Left lung (tissue), 1 donor: Measurements from ENCODE around the gene ZNF510.

DNA sequence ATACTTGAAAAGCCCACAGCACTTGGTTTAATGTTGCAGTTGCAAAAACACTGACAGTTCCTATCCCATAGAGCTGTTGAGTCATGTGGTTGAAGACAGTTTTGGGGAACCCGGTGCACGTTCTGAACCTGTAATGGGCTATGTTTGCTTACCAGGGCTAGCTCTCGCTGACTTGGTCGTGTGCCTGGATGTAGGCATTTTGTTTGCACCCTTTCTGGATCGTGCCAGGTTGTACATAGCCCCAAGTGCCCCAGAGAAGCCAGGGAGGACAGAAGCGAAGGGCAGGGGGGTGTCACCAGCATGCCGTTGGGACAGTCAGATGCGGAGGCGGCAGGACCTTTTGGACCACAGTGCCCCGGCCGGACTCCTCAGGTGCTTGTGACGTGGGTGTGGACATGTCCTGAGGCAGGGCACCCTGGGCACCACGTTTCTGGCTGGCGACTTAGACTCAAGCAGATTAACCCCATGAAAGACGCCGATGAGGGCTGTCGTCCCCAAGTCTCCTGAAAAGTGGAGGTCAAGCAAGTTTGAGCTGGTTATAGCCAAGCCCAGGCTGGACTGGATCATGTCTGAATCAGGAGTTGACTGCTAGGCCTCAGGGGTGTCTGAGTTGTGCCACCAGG, 41.9 kb downstream of the HABP4 start:
- PRO-cap, result no peak

DNA sequence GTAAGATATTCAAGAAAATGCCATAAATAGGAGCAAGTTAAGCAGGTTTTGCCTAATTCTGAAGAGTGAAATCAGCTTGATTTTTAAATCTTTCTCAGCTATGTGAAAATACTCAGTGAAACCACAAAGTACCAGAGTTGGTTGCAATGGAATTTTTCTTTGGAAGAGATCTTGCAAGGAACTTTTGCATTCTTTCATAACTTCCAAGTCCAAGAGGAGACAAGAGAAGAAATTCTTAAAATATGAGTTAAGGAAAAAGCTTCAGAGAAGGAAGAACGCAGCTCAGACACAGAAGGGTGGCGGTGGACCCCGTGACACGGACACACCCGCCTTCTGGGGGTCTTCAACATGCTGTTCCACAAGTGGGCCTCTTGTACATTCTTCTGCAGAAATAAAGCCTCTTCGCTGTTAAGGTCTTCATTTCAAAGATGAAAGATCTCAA, 64.5 kb downstream of the HABP4 start:
- PRO-cap, result unidirectional peak, plus-strand start at position 250 of the sequence; unidirectional peak, plus-strand start at position 264 of the sequence

GRCh38 chr9:96566485-96567665, 52.8 kb downstream of the CDC14B start:
- PRO-cap, result bidirectional peak, plus-strand start at chr9:96566991, minus-strand start at chr9:96566831

DNA sequence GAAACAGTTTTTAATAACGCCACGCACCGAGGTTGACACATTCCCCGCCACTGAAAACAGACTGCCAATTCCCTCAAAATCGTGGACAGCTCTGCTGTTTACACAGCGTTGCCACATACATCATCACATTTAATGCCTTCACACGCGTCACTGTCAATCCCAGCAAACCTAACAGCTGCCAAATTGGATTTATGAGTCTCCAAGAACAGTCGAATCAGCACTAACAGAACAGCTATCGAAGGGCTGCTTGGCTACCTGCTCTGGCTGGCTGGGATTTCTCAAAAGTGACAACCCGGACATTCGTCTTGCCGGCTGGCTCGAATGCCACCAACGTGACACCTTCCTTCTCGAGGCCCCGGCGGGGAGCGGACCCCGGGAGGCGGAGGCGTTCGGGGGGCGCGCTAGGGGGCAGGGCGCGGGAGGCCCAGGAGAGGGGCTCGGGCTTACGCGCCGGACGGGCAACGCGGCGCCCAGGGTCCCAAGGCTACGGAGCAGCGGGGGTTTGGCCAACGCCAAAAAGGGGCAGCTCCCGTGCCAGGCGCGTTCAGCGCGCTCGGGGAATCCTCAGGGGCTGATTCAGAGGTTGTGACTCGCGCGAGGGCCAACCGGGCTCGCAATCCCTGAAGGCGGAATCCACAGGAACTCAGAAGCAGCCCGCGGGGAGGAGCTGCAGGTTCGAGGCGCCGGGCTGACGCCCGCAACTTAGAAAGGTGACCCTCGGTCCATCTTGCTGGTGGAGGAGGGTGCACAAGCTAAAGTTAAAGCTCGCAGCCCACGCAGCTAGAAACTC, 1.2 kb downstream of the CDC14B start:
- PRO-cap, result bidirectional peak, plus-strand start at position 646 of the sequence, minus-strand start at position 570 of the sequence

DNA sequence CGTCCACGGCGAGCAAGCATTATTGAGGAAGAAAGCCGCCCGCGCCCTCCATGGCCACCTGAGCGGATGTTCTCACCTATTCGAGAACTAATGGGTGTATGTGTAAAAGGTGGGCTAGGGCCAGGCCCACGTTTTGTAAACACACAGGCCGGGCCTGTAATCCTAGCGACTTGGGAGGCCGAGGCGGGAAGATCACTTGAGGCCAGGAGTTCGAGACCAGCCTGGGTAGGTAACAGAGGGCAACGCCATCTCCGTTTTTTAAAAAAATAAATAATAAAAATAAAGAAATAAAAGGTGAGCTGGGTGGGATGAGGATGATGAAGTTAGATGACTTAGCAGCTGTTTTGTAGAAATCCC, 362 bp upstream of the PRXL2C start:
- PRO-cap, result no peak

GRCh38 chr9:96777149-96778526, at the start of gene ZNF510:
TSS of gene ZNF510 (minus strand) at chr9:96778087.
- PRO-cap, result bidirectional peak, plus-strand start at chr9:96778172, minus-strand start at chr9:96778066

DNA sequence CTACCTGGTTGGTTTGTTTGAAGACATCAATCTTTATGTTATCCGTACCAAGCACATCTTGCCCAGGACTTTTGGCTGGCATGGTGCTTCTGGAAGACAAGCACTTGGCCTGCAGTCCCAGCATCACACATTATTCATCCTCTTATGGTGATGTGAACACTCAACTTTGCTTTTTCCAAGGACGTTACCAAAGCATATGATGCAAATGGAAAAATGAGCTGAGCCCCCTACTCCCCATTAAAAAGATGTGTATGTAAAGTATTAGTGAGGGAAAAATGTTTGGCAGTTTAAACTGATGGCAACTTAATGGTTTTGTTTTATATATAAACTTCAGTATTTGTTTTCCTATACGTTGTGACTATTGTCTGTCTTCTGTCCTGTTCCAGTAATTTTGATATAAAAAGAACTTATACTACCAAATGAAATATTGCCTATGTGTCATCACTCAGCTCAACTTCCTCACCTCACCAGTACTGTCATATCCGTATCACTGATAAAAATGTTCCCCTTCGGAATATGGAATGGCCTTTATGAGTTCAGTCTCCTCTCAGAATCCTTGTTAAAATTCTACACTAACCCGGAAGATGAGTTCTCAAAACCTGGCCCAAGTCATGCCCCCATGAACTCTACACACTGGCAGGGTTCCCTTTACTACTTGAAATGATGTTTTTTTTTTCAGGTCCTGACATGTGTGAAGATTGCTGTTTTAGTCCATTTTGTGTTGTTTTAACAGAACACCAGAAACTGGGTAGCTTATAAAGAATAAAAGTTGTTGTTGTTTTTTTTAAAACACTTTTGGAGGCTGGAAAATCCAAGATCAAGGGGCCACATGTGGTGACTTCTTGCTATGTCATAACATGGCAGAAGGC, 34.0 kb upstream of the ZNF510 start:
- PRO-cap, result no peak

GRCh38 chr9:96816882-96817520, 37.3 kb downstream of the ZNF782 start:
- PRO-cap, result no peak

GRCh38 chr9:96895652-96896611, 32.7 kb upstream of the NUTM2G start:
- PRO-cap, result no peak

- PRO-cap, result no peak
Measured at GRCh38 chr9:97570857-97571499, 62.2 kb downstream of the TSTD2 start.

DNA sequence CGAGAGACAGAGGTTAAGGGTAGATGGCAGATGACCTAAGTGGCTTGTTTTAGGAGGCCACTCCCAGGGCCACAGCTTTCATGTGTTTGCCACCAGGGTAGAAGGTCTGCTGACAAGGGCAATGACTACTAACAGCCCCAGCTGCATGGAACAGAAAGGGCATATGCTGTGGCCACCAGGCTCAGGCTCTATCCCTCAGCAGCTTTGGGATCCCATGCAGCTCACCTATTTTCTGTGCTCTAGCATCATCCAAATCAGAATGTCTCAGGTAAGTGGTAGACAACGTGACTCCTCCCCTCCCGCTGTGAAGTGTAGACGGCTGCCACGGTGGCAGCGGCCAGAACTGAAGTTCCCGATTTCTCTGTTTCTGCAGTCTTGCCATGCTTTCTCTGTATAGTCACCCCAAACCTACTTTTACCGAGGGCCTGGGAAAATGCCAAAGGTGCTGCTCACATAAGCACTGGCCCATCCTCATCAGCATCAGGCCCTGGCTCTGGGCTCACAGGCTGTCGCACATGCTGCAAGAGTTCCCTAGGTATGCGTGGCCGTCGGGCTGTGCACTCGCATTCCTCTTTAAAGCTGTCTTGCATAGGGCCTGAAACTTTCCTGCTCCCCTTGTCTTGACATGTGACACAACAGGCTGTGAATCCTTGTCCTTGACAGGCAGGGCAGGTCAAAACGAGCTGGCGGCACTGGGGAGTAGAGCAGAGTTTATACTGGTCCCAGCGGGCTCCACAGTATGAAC, 31.0 kb downstream of the TSTD2 start:
- PRO-cap, result no peak

- PRO-cap, result no peak
Measured at GRCh38 chr9:97714429-97714638, 17.2 kb upstream of the XPA start.

DNA sequence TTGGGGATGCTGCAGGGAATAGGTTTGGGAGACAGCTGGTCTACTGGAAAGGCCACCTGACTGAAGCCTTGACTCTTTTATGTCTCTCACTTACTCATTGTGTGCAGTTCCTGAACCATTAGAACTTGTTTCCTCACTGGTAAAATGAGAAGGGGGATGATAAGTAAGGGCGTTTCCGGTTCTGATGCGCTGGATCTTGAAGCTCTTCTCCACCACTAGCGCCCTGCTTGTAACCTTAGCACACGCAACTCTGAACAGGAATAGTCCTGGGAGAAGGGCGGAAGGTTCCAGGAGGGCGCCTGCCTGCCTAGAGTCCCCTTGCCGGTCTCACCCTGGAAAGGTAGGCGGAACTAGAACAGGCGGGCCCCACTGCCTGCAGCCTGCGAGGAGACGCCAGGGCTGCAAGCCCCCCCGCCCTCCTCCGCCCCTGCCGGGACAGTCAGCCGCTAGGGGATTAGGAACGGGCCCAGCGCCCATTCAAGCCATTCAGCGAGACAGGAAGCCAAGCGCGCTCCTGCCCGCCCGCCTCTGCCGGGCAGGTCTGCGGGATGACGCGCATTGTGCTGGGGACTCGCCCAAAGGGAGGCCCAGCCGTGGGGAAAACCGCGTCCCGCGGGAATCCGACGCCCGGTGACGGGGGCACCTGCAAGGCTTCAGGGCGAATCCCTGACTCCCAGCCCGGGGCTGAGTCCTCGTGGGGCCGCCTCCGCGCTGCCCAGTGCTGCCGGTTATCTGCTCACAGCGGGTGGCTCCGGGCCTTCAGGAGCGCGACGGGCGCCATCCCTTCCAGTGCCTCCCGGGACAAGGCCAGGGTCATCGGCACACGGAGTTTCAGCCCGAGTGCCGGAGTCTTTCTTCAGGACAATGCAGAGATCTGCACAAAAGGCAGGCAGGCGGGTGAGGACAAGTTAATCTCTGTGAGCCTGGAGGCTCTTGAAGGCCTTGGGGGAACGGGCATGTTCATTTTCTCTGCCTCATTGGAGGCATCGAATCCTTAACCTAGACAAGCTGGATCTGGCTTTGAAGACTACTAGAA, 44.1 kb upstream of the XPA start:
- PRO-cap, result unidirectional peak, plus-strand start at position 485 of the sequence

- PRO-cap, result unidirectional peak, minus-strand start at chr9:97907710
Measured at GRCh38 chr9:97907613-97907980, 14.7 kb downstream of the TRMO start.

DNA sequence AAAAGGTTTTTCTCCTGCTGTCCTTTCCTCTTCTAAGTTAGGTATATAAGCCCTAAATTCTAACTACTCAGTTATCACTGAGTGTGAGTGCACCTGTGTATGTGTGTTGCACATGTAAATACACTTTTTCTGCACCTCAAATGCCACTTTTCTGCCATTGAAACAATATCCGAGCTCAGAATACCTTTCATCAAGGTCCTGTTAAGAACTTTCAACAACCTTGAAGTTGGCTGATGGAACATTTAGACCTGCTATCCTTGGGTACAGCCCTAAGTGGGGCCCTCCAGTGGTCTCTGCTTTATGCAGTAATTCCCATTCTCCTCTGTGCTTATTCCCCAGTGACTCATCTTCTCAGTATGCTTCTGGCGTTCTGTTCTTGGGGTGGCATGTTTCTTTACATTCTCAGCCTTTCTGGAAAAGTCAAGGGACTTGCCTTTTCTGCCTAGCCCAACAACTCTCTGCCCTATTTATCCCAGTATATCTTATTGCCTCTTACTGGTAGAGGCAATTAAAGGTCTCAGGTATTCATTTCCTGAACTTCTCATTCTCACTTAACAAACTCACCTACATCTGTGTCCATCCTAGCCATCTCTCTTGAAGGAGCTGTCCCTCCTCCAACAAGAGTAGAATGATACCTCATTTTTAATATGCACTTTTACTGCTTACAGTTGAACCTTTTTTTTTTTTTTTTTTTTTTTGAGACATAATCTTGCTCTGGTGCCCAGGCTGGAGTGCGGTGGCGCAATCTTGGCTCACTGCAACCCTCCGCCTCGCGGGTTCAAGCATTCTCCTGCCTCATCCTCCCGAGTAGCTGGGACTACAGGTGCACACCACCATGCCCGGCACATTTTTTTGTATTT, 7.2 kb downstream of the ANP32B start:
- PRO-cap, result no peak

DNA sequence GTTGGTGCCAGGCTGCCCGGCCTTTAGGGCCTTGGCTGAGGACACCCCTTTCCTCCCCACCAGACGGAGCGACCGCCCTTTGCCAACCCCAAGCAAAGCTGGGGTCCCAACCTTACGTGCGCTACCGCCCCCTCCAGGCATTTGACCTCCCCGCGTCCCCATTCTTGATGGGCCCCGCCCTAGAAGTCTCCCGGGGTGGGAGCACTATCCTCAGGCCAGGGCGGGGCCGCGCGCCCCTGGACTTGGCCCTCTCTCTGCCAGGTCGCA, 838 bp upstream of the GABBR2 start:
- PRO-cap, result no peak

DNA sequence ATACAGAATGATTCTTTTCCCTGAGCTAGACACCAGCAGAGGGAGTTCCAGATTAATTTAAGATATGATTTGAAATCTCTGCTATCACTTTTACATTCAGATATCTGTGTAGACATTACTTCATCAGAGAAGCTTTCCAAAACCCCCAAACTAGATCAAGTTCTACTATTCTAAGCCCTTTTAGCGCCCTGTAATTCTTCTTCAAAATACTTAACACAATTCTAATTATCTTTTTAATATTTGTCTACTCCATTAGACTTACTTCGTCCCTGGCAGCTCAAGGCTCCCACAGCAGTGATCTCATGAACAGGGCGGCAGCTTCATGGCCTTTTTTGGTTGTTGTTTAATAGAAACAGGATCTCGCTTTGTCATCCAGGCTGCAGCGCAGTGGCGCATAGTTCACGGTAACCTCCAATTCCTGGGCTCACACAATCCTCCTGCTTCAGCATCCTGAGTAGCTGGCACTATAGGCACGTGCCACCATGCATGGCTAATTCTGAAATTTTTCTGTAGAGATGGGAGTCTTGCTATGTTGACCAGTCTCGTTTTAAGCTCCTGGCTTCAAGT, 878 bp upstream of the GALNT12 start:
- PRO-cap, result no peak

- PRO-cap, result no peak
Measured at GRCh38 chr9:98810260-98810809, 2.9 kb downstream of the GALNT12 start.

- PRO-cap, result no peak
Measured at GRCh38 chr9:98810810-98811721, 3.6 kb downstream of the GALNT12 start.

DNA sequence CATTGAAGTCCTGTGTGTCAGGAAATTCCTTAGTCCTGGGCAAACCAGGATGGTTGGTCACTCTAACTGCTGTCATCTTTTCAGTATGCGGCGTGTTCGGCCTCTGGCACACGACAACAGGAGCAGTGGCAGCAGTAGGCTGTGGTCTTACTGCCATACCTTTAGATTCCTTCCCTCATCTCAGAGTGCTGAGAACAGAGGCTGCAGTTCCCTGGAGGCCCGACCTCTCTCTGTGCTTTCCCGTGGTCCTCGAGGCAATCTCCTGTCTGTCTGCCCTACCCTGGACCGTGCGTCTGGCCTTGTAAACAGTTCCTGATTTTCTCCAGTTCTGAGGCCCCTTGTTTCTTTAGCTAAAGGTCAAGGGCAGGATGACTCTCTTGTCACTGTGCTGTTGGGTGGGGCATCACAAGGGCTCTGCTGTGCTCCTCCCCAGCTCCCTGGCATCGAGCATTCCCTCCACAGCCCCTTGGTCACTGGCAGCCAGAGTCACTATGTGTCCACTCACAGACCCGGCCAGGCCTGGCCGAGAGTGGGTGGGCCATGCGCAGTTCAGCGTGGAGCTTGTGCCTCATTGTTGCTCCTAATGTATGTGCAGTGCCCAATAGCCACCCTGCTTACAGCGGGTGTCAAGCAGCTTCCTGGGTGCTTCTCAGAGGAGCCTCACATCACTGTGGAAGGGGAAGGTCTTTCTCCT, 18.5 kb upstream of the COL15A1 start:
- PRO-cap, result no peak